Ovary (tissue), 7 donors: ENCODE measurements around a stretch of chr4.

GRCh38 chr4:183746771-183747317 is 87.8 kb downstream of the TRAPPC11 start:
- PRO-cap, 7 experiments: no peak in any of the 7 experiments
- RAMPAGE, long total RNA, 2 experiments: no peak in any of the 2 experiments

GRCh38 chr4:184009748-184010382 is 104.8 kb downstream of the STOX2 start:
- PRO-cap, 7 experiments: no peak in any of the 7 experiments
- RAMPAGE, long total RNA, 2 experiments: start-site peak on the plus strand in 1 of 2 experiments, at chr4:184009869-184009928 at its widest, 5 reads per replicate

- PRO-cap, 7 experiments: peak in 3 of 7 experiments; most common plus-strand start chr4:184154335 (in 2); most common minus-strand start chr4:184154144 (in 2)
- RAMPAGE, long total RNA, 2 experiments: no peak in any of the 2 experiments
These were observed 63.5 kb downstream of the ENPP6 start for GRCh38 chr4:184154067-184154667.

- PRO-cap, 7 experiments: no peak in any of the 7 experiments
- RAMPAGE, long total RNA, 2 experiments: no peak in any of the 2 experiments
These were observed 63.1 kb upstream of the ENPP6 start for GRCh38 chr4:184280839-184281203.

DNA sequence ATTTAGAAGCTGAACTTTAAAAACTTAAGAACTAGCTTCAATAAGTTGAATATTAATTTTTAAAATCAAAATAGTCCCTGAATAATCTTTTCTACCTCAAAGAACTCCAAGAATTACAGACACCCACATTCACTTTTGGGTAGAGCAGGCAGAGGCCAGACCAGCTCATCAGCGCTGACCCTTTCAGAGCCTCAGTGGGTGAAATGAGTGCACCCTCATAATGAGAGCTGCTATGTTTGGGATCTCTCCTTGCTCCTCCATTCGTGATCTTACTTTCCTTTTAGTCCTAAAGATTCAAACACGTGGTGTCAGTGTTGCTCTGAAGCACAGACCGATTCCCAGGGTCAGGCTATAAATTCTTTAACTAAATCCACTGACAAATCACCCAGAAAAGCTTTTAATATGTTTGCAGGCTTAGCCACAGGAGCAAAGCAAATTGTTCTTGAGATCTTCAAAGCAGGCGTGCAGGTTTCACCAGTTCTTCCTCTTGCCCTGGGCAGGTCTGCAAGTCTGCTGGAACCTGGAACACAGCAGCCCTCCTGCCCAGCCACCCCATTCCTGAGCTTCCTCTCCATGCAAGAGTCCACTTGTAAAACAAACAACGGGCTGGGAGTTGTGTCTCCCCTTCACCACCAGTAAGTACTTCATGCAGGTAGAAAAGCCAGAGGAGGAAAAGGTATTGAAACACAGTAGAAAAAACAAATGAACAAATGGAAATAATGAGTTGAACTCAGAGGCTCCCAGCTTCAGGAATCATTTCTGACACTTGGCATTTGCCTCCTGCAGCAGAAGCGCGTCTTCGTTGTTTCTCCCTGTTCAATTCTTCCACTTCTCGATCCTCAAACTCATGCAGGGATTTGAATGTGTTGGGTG is 70.1 kb upstream of the ENPP6 start:
- PRO-cap, 7 experiments: no peak in any of the 7 experiments
- RAMPAGE, long total RNA, 2 experiments: no peak in any of the 2 experiments

- PRO-cap, 7 experiments: no peak in any of the 7 experiments
- RAMPAGE, long total RNA, 2 experiments: no peak in any of the 2 experiments
These were observed 71.1 kb upstream of the ENPP6 start for GRCh38 chr4:184288380-184289559.

GRCh38 chr4:184329672-184330726 is 112.3 kb upstream of the ENPP6 start:
- PRO-cap, 7 experiments: no peak in any of the 7 experiments
- RAMPAGE, long total RNA, 2 experiments: no peak in any of the 2 experiments

DNA sequence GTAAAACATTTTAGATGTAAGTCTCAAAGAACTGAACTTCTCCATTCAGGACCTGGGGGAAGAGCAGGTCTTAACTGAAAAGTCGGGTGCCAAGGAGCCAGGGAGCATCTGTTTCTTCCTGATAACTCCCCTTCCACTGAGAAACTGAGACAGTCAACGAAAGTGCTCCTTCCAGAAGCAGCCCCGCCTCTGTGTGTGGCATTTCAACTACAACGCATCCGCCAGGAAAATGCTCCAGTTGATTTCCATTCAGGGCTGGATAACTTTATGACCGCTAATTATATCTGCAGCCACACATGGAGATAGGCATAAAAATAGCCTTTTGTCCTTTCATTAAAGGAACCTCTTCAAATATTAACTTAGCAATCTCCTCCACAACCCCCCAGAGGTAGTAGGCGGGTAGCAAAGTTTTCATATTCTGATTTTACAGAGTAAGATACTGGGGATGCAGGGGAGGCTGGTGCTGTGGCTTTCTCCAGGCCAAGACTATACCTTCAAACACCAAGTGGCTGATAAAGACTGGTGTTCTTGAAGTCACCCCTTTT is 87.8 kb downstream of the IRF2 start:
- PRO-cap, 7 experiments: no peak in any of the 7 experiments
- RAMPAGE, long total RNA, 2 experiments: no peak in any of the 2 experiments

DNA sequence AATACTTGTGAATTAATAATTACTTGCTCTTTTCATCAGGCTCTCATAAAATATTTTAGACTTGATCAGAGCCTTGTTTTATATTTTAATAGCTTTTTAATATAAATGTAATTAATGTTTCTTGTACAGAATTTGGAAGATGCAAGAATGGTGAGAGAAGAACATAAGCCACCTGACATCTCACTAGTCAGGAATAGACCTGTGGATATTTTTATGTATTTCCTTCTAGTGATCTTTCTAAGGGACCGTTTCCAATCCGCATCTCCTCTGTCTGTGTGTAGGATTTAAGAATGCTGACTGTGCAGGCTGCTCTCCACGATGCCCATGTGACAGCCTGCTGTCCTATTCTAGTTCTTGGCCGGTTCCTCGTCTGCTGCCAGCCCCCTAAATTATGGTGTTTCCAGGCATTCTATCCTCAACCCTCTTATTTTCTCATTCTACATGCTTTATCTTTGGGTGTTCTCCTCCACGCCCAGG is 3.2 kb upstream of the IRF2 start:
- PRO-cap, 7 experiments: no peak in any of the 7 experiments
- RAMPAGE, long total RNA, 2 experiments: no peak in any of the 2 experiments

DNA sequence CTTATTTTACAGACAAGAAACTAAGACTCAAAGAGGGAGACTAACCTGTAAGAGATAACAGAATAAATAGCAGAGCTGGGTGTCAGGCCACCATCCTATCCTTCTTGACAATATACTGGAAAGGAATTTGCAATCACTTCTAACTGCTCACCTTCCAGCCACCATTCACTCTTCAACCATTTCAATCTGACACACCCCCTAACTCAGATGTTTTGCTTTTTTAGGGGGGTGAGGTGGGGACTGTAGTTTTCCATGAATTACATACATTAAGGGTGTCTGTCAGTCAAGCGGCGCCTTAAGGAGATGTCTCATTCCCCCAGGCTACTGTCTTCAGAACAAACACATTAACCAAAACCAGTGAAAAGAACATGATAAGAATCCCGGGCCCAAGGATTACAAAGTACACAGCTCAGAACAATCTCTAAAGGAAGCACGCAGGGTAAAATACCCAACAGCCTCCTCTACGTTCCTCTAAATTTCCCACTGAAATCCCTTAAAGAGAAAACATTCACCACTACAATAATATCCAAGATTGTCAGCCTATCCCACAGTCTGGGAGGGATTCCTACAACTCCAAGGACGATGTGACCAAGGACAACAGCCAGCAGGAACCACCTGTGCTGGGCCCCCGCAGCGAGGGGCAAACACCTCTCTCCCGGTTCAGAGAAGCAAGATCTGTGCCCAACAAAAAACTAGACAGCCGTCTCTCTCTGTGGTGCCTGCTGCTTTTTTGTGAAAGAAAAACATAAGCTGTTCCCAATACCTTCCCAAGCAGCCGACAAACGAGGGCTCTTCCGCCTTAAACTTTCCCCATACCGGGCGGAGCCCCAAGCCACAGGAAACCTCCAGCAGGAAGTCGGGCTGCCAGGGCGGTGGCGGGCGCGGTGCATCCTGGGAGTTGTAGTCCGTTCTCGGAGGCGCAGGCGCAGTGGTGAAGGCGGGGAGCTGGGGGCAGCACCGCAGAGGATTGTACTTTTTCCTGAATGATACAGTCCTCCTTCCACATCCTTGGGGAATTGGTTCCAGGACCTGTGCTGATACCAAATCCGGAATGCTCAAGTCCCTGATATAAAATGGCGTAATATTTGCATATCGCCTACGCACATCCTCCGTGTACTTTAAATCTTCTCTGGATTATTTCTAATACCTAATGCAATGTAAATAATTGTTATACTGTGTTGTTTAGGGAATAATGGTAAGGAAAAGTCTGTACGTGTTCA is 62.8 kb upstream of the IRF2 start:
- PRO-cap, 7 experiments: peak in 7 of 7 experiments; most common plus-strand start position 550 of the sequence (in 5); most common minus-strand start position 495 of the sequence (in 5)
- RAMPAGE, long total RNA, 2 experiments: start-site peak on the minus strand in 2 of 2 experiments, centred at positions 809 to 821 of the sequence, 14 to 36 reads per replicate

- PRO-cap, 7 experiments: no peak in any of the 7 experiments
- RAMPAGE, long total RNA, 2 experiments: no peak in any of the 2 experiments
These were observed 23.6 kb downstream of the CASP3 start for GRCh38 chr4:184625418-184626232.

GRCh38 chr4:184746271-184746923 is 12.5 kb upstream of the CENPU start:
- PRO-cap, 7 experiments: peak in 4 of 7 experiments; most common plus-strand start chr4:184746738 (in 2); most common minus-strand start chr4:184746582 (in 2)
- RAMPAGE, long total RNA, 2 experiments: no peak in any of the 2 experiments

GRCh38 chr4:184796333-184796772 is 29.4 kb downstream of the ACSL1 start:
- PRO-cap, 7 experiments: no peak in any of the 7 experiments
- RAMPAGE, long total RNA, 2 experiments: no peak in any of the 2 experiments

- PRO-cap, 7 experiments: no peak in any of the 7 experiments
- RAMPAGE, long total RNA, 2 experiments: no peak in any of the 2 experiments
These were observed 22.4 kb downstream of the ACSL1 start for GRCh38 chr4:184803240-184803801.

DNA sequence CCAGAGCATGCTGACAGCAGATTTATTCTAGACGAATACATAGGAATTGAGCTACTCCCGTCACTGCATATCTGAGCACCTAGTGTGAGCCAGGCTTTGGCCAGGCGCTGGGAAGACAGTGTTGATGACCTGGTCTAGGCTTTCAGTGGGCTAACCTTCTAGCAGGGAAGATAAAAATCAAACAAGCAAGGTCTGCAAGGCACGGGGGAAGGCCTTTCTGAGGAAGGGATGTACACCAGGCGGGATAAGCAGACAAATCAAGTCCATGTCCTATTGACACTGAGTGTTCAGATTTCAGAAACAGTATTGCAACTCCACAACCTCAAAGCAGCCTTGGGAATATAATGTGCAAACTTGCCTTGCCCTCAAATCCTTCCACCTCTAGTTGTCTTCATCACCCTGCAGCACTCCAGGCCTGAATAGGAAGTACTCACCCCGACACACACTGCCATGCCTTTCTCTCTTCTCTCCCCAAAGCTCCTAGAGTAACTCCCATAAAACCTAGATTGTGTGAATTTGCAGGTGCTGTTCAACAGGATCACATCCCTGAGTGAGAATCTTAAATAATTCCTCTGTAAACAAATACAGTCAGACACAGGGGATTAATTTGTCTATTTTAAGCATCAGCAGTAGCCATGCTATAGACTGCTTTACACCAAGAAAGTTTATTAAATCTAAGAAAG is 19.6 kb downstream of the ACSL1 start:
- PRO-cap, 7 experiments: no peak in any of the 7 experiments
- RAMPAGE, long total RNA, 2 experiments: no peak in any of the 2 experiments

DNA sequence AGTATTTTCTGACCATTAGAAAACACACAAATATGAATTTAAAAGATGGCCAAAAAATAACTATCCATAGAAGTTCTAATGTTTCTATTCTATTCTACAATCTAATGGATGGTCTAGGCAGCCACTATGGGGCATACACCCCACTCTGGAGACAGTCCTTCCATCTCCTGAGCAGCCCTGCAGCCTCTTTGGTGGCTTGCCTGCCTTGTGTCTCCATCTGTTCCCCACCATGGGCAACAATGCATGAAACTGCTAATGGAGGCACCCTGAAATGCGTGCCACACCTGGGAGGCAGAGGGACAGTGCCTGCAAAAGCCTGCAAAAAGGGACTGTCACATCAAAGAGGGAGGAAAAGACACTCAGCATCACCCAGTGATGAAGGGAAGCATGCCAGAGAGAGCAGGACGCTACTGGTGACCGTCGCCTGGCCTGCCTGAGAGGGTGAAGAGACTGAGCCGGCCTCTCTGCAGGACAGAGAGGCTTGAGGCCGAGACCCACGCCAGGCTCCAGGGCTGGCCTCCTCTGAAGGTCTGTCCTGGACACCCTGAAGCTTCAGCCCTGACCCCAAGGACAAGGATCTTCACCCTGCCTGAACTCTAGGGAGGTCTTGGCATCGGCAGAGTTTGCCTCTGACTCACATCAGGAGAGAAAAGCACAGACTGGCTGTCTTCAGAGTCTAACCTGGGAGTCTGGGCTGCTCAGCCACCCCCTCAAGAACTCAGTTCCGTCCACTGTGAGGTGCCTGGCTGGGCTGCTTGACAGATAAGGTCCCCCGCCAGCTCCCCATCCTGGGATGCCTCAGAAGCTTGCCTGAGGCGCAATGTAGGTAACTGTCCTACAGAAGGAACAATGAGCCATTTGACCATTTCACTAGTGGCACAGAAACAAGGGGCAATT is 8.2 kb downstream of the ACSL1 start:
- PRO-cap, 7 experiments: no peak in any of the 7 experiments
- RAMPAGE, long total RNA, 2 experiments: no peak in any of the 2 experiments

GRCh38 chr4:184895475-184895830 is 69.7 kb upstream of the ACSL1 start:
- PRO-cap, 7 experiments: no peak in any of the 7 experiments
- RAMPAGE, long total RNA, 2 experiments: no peak in any of the 2 experiments

DNA sequence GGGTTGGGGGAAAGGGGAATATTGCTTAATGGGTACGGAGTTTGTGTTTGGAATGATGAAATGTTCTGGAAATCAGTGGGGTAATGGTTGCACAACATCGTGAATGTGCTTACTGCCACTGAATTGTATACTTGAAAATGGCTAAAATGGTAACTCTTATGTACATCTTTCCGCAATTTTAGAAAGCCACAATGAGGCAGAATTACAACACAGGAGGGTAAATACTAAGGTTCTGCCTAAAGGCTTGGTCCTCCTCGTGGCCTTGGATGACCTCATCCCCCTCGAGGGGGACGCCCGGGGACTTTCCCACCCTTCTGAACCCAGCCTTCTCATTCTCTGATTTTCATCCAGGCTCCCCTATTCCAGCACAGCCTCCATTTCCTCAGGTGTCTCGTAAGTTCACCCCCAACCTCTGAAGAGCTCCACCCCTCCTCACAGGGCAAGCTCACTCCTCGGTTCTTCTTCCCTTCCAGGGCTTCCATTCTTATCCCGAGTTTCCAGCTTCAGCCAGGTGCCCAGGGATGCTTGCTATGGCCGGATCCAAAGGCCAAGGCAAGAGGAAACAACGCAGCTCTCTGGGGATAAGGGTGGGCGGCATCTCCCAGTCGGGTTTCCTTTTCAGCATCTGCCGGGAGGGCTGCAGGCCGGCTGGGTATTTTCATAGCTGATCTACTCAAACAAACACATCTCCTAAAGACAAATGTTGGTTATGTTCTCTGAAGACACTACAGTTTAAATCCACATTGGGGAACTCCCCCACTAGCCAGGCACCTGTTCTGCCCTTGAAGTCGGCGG is 71.3 kb upstream of the ACSL1 start:
- PRO-cap, 7 experiments: no peak in any of the 7 experiments
- RAMPAGE, long total RNA, 2 experiments: no peak in any of the 2 experiments

GRCh38 chr4:184960390-184960758 is 57.9 kb upstream of the HELT start:
- PRO-cap, 7 experiments: no peak in any of the 7 experiments
- RAMPAGE, long total RNA, 2 experiments: no peak in any of the 2 experiments

- PRO-cap, 7 experiments: no peak in any of the 7 experiments
- RAMPAGE, long total RNA, 2 experiments: no peak in any of the 2 experiments
These were observed 35.0 kb upstream of the SLC25A4 start for GRCh38 chr4:185108020-185108457.